Parotid gland (tissue), 1 donor: ENCODE measurements around the genes RIMKLA, YBX1 and CLDN19.

DNA sequence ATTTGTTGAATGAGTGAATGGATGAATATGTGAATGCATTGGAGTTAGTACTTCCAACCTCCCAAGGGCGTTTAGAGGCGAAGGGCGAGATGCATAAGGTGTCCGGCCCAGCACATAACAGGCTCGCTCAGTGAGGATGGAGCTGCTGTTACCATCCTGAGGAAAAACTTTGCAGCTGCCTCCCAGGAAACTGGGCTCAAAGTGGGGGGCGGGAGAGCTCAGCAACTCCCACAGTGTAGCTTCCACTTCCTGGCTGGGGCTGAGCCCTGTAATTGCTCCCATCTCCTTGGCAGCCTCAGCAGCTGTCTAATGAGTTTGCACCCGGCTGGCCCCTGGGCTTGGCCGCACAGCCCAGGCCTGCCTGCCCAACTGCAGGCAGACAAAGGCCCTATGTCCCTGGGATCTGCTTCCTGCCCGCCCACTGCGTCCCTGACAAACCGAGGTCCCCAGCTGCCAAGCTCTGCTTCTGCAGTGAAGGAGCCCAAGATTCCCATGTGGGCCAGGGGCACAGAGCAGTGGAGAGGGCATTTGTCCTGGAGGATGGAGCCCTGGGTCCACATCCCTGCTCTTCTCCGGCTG lies 30.1 kb downstream of the EDN2 start:
- PRO-cap = no peak

DNA sequence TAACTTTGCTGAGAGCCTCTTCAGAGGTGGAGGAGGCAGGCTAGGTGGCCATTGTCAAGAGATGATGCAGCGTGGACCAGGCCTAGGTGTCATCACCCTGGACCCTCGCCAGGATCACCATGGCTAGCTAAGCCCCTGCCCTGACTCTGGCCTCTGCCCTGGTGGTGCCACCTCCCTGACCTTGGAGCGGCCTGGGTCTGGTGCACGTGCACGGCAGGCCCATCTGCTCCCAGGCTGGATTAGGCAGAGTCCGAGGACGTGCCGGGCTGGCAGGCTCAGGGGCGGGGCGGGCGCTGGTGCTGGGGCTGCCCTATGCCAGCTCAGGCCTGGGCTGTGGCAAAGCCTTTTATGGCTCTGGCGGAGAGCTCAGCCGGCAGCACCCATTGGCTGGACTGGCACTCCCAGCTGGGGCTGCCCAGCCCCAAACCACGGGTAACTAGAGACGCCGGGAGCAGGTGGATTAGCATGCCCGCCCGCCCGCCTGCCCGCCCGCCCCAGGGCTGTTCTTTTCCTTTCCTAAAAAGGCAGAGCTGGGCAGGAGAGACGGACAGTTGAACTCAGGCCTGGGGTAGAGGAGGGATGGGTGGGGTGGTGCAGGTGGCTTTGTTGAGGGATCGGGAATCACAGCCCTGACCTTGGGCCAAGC lies 17.1 kb upstream of the EDN2 start:
- PRO-cap = no peak

DNA sequence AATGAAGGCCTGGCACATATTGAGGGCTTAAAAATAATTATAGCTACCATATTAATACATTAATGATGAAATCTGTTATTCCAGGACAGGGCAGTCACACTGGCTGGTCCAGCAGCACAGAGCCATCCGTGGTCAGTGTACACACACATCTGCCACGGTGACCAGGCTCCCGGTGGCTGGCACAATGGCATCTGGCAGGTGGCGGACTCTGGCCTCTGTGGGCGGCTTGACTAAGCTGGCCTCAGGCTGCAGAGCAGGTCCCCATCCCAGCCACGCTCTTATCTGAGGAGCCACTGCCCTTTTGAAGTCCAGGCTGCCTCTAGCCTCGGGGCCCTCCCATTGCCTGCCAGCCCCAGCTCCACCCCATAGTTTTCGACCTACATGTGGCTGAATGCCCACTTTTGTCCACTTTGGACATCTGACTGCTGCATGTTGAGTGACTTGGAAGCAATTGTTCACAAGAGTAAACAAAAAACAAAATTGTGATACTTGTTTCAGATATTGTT lies 29.9 kb upstream of the EDN2 start:
- PRO-cap = no peak

GRCh38 chr1:41892049-41892657 lies 26.6 kb downstream of the HIVEP3 start:
- PRO-cap = no peak

GRCh38 chr1:41915984-41916729 lies 2.6 kb downstream of the HIVEP3 start:
- PRO-cap = no peak

GRCh38 chr1:42283639-42284386 lies 51.2 kb downstream of the FOXJ3 start:
- PRO-cap = no peak

DNA sequence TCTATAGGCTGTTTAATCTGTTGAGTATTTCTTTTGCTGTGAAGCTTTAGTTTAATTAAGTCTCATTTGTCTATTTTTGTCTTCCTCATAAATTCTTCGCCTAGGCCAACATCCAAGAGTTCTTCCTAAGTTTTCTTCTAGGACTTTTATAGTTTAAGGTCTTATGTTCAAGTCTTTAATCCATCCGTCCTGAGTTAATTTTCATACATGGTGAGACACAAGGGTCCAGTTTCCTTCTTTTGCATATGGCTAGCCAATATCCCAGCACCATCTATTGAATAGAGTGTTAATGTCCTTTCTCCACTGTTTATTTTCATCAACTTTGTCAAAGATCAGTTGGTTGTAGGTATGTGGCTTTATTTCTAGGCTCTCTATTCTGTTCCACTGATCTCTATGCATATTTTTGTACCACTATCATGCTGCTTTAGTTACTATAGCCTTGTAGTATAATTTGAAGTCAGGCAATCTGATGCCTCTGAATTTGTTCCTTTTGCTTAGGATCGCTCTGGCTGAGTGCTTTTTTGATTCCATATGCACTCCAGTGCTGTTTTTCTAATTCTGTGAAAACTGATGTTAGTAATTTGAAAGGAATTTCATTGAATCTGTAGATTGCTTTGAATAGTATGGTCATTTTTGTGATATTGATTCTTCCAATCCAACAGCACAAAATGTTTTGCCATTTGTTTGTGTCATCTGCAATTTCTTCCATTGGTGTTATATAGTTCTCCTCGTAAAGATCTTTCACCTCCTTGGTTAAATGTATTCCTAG lies 38.6 kb downstream of the FOXJ3 start:
- PRO-cap = no peak

DNA sequence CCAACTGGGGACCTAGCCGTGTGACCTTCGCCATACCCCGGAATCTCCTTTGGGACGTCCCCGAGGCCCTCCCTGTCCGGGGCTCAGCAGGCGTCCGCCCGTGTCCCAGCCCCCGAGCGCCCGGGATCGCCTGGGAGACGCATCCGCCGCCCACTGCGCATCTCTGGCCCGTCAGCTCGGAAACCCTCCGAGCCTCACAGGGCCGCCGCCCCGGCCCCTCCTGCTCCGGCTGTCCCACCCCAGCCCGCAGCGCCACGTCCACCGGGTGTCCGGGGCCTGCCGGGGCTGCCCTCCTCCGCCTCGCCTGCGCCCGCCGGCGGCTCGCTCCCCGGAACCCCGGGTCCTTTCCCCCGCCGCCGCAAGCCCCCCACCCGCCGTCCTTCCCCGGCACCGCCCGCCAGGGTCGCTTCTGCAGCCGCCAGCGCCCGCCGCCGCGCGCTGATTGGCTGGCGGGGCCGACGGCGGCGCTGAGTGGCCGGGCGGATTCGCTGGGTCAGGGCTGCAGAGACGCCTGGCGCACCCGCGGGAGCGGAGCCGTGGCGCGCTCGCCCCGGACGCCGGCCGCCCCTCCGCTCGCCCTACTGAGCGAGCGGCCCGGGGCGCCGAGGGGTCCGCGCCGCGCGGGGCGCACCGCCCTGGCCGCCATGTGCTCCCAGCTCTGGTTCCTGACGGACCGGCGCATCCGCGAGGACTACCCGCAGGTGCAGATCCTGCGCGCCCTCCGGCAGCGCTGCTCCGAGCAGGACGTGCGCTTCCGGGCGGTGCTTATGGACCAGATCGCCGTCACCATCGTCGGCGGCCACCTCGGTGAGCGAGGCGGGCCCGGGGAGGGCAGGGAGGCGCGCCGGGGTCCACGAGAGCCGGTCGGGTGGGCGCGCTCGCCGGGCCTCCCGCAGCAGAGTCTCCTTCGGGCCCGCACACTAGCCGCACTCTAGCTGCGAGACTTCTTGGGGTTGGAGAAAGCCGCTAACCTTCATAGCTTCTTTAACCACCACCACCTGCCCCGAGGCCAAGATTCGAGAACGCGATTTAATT lies at the start of gene RIMKLA:
Gene RIMKLA (plus strand): TSS at position 502 of the 1,035 bp plus-strand sequence.
- PRO-cap = no peak

GRCh38 chr1:42682262-42682898 lies at the start of gene YBX1:
Gene YBX1, plus strand, starts transcription at chr1:42682418.
- PRO-cap = bidirectional peak, plus-strand start at chr1:42682426, minus-strand start at chr1:42682168

DNA sequence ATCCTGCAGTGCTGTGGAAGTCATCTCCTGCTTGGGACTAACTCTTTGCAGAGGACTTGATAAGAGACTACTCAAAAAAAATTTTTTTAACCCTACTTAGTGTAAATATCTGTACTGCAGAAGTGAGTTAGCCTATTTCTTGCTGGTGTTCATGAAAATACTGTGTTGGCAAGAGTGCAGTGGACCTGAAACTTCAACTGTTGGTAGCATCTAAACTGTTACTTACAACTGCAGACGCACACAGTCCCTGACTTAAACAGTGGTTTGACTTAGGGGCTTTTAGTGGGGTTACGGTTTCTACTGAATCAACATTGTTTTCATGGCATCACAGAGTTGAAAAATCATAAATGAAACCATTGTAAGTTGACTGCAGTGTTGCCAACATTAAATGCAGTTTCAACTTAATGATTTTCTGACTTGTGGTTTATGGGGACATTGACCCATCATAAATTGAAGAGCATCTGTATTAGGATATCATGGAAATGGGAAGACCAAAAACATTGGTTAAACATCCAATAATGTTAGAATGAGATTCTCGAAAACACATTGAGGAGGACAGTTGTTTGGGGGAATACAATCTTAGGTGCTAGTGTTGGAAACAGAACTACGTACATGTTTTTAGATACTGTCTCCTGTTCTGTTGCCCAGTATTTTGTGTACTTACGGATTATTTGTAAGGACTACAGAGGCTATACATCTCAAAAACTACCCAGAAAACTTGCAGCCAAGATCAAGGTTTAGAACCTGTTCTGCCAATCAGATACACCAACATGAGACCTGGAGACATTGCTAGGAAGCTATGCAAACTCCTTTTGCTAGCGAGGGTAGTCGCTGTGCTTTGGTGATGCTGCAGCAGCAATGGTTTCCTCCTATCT lies 21.4 kb downstream of the YBX1 start:
- PRO-cap = no peak

DNA sequence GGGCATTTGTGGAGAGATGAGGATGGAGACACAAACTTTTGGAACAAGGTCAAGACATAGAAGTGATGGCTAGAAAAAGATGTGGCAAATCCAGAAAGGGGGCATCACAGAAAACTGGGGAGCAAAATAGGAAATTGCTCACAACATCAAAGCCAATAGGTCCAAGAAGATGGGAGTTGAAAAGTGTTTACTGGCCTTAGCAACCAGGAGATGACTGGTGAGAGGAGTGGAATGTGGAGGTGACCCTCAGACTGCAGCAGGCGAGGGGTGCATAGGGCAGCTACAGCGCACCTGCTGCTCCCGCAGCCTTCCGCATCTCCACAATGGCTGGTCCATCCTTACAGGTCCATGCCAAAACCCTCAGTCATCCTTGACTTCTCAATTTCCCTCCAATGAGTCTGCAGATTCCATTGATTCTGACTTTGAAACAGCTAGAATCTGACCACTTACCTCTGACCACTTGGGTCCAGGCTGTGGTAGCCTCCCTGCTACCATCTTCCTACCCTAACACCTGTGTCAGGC lies 22.3 kb downstream of the CLDN19 start:
- PRO-cap = no peak

GRCh38 chr1:42739817-42740527 lies at the start of gene CLDN19:
Gene CLDN19, minus strand, starts transcription at chr1:42740236.
- PRO-cap = no peak

DNA sequence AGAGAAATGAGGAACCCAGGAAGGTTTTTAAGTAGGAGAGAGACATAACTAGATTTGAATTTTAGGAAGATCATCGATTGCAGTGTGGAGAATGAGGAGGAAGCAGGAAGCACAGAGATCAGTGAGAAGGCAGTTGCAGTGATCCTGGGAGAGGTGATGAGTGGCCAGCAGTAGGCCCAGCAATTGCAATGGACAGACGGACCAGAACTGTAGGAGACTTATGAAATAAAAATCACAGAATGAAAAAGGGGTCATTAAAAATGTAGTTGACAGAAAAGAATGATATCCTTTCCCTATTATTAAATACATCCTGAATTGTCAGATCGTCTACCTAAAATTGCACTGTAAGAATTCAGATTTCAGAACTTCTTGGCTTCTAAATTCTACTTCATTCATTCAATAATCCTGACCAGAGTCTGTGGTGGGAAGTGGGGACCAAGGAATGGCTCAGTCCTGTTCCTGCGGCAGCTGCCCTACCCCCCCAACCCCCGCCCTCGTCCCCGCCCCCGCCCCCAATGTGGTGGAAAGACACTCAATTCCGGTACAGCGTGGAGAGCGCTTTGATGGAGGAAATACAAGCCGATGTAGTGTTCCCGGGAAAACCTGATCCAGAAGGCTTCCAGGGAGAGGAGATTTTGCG lies 35.1 kb downstream of the SLC2A1 start:
- PRO-cap = no peak

DNA sequence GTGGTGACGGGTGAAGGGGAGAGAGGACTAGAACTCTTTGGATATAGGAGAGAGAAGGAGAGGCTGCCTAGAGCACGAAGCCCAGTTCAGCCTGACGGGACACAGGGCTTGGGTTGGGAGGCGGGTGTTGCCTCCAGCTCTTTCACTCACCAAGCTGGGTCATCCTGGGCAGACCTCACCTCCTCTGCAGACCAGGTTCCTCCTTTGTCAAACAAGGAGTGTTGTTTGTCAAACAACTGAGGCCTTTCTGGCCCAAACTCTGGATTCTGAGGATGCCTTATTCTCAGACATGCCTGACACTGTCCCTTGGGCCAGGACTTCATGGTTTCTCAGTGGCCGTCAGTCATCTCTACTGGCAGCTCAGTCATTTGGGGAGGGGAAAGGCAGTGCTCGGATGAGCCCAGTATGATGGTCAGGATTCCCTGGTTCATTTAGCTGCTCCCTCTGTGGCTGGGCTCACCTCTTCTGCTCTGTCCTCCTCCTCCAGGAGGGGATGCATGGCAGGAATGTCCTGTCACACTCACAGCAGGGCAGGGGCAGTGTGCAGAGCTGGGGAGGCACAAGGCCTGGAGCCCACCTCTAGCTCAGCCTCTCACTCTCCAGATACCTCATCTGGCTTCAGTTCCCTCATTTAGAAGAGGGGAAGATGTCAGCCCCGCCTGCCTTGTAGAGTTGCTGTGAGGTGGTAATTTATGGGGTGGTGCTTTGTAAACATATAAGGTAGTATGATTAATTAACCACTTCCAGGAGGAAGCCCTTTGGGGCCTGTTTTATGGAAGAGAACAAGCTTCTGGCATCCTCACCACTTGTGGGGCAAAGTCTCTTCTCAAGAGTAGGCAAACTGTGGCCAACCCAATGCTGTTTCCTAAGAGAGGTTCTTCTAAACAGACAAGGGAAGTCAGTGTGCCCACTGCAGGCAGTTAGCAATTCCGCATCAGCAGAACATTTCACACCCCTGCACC lies 20.6 kb downstream of the SLC2A1 start:
- PRO-cap = no peak

DNA sequence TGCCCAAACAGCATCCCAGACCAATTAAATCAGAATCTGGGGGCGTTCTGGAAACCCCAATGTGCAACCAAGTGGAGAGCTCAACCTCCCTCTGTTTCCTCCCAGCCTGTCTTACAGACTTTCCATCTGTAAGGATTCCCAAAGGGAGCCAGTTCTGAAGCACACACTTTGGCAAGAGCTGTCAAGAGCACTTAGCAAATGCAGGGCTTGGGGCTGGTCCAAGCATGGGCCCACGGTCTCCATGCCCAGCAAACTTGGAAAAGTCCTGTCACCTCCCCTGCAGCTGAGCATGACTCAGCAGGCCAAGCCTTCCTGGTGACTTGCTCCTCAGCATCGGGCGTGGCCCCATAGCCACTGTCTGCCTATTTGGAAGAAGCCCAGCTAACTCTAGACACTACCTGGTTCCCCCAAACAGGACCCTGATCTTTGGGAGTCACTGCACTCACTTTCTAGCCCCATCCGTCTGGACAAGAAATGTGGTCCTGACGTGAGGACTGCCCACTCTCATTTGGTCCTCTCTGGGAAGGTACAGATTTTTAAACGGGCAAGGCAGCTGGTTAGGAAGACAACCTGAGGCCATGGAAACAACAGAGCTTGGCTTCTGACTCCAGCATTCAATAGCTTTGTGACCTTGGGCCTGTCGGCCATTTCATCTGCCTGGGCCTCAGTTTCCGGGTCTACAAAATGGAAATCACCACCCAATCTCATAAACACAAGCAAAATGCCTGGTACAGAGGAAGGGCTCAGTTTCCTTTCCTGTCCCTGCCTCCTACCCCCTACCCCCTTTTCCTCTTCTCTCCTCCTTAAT lies 16.8 kb downstream of the SLC2A1 start:
- PRO-cap = no peak

GRCh38 chr1:43069672-43070273 lies 77.9 kb upstream of the CFAP144 start:
- PRO-cap = no peak

GRCh38 chr1:43184936-43185664 lies 13.0 kb downstream of the CFAP57 start:
- PRO-cap = no peak

DNA sequence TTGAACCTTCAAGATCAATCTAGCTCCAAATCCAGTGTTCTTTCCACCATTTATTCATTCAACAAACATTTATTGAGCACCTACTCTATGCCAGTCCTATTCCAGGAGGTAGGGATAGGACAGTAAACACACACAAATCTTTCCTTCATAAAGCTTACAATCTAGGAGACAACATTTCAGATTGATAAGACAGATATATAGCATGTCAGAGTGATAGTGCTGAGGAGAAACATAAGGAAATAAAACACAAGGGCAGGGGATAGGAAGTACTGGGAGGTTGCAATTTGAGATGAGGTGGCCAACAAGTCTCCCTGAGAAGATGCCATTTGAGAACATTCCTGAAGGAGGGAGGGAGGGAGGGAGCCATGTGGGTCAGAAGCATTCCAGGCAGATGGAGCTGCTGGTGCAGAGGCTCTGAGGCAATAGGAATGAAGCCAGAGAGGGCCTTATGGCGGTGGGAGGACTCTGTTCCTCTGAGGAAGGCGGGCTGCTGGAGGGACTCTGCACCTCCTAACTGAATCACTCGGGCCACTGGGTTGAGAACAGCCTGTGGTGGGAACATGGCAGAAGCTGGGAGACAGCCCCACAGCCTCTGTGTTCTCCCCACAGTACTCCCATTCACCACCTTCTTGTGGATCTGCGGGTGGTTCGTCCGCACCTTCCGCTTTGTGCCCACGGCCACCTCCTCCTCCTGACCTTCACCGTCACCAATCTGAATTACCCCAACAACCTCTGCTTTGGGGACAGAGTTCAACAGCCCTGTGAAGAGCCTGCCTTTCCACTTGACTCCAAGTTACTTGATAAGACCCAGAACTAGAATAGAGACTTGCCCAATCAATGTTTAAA lies 2.6 kb upstream of the TMEM125 start:
- PRO-cap = no peak

- PRO-cap = no peak
Observed at GRCh38 chr1:43276210-43277257, 6.8 kb downstream of the TMEM125 start.

DNA sequence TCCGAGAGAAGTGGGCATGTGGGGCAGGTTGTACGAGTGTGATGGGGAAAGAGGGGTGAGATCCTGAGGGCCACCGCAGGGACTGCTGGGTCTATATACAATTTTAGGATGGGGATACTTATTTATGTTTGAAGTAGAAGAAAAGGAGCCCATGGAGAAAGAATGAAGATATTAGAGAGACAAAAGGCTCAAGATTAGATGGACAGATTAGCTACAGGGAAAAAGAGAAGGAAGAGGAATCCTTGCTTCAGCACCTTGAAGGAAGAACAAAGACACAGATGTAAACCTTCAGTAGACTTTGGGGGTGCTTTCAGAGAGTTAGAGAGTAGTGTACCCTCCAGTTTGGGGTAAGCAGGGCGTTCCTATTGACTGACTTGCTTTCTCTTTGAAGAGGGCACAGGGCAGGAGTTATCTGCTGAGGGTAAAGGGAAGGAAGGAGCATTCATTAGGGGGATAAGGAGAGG lies 19.3 kb downstream of the SZT2 start:
- PRO-cap = no peak